Measurements from ENCODE around the genes NIN and PYGL.

DNA sequence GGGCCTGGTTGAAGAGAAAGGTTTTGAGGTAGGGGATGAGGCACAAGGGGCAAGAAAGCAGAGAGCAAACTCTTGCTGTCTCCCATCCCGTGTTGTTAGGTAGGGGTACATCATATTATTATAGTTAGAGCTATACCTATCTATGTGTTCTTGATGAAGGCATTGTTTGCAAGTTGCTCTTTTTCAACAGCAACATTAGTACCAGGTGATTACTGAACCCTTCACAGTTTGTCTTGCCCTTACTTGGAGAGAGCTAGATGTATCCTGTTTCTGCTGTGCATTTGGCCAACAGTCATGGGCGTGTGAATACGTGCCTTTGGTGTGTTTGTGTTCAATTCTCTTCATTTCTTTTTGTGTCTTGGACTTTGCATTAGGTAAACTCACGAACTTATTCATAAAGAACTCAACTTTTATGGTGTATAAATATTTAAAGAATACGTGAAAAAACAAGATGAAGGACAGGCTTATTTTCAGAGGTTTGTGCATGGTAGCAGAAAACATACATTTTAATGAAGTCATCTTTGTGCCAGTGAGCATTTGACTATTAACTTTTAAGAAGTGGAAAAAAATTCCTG is 14.3 kb downstream of the ARF6 start:
- RRBS: no CpG with 5 or more reads among the region's 5 CpGs

GRCh38 chr14:49992776-49993367 is 100.0 kb downstream of the ARF6 start:
- RRBS: no CpG with 5 or more reads among the region's 8 CpGs

GRCh38 chr14:50008653-50009467 is 107.5 kb downstream of the VCPKMT start:
- RRBS: 96% methylated on average over 3 of the region's 9 CpGs

GRCh38 chr14:50062532-50063159 is 53.7 kb downstream of the VCPKMT start:
- RRBS: no CpG with 5 or more reads among the region's 7 CpGs

- RRBS: no CpG with 5 or more reads among the region's 3 CpGs
Measured at GRCh38 chr14:50117101-50117577, 767 bp upstream of the VCPKMT start.

- RRBS: no CpG with 5 or more reads among the region's 7 CpGs
Measured at GRCh38 chr14:50342528-50343214, 30.5 kb downstream of the DMAC2L start.

- RRBS: no CpG with 5 or more reads among the region's 4 CpGs
Measured at GRCh38 chr14:50395192-50395740, 1.4 kb downstream of the CDKL1 start.

DNA sequence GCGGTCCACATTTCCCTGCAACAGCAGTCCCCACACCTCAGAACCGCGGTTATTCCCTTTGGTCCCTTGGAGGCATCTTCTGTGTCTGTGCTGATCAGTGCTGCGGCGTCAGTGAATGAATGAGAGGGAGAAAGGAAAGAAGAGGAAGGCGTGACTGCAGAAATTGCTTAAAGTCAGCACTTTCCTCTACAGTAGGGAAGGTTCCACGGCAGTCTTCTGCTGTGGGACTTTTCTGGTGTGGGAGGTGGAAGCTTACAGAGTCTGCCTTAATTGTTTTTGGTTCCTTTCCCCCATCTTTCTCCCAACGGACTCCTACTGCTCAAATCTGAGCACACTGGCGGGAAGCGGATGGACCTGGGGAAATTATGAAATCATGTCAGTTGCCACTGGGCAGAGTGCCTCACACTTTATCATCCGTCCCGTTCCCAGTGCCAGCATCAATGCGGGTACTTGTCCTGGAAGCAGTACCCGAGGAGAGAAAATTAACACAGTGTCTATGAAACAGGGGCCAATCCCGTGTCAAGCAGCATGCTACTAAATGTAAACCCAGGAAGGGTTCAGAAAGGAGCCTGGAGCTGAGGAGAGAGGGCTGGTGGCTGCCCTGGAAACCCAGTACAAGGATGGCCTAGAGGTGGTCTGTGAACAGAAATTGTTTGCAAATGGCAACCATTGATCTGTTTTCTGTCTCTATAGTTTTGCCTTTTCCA is 654 bp upstream of the CDKL1 start:
- RRBS: no CpG with 5 or more reads among the region's 15 CpGs

DNA sequence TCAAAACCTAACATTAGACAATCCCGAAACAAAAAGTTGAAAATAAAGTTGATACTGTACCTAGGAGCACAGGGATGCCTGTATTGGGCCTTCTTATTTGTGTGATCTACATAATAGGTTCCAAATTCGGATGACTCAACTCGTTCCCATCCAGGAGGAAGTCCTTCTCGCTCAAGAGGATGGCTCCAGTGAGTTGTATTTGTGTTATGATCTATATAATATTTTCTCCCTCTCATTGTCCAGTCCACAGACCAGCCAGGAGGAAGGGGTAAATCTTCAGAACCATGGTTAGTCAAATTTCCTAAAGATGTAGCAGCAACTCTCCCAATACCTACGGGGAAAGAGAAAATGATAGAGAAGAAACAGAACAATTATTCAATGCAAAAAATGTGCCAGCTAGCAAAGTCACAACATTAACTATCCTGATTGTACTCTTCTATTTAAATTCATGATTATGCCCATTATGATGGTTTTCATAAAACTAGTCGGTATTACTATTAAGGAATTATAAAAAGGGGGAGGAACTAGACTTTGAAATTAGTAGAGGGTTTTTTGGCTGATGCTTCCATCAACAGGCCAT is 23.3 kb downstream of the SAV1 start:
- RRBS: no CpG with 5 or more reads among the region's 6 CpGs

DNA sequence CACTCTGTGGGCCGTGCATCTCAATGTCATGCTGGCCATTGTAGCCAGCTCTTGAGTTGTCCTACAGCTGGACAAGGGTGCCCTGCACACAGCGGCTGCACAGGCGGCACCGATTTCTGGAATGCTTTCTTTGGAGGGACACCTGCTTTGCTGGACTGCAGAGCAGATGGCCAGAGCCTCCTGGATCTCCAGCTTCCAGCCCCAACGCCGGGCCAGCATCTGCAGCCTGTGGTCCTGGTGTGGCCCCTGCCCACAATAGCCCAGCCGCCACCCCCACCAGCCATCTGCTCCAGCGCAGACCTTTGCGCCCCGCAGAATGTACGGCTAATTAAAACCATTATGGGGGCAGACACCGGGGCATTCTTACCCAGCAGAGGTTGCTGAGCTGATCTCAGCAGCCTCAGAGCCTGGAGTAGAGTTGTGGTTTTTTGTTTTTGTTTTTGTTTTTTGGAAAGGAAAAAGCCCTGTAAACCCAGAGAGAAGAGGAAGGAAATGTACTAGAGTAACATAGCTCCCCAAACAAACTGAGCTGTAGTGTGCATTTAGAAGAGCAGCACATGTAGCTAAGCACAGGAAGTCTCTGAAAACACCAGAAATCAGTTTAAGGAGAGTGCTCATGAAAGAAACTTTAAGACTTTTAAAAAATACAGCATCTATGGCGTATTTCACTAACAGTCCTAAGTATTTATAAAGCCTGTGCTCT is 45.8 kb downstream of the NIN start:
- RRBS: no CpG with 5 or more reads among the region's 13 CpGs

DNA sequence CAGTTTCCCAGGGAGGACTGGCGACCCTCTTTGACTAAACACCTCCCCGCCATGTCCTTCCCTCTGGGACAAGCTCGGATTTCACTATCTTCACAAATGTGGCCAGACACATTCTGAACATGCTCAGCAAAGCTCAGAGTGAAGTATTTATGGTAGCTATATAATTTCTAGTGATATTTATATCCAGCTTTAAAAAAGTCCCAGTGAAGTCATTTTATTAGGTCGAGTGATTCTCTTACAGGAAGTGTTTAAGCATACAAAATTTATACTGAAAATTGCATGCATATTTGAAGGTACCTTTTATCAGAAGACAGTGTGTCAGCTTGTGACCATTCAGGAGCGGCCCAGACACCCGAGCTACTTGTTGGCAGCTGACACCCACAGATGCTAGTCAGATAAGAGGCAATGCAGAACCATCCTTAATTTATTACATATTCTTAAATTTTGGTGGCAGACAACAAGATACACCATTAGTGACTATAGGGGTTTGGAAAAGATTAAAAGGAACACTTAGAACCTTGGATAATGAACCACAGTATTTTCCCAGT is 36.7 kb downstream of the NIN start:
- RRBS: no CpG with 5 or more reads among the region's 6 CpGs

DNA sequence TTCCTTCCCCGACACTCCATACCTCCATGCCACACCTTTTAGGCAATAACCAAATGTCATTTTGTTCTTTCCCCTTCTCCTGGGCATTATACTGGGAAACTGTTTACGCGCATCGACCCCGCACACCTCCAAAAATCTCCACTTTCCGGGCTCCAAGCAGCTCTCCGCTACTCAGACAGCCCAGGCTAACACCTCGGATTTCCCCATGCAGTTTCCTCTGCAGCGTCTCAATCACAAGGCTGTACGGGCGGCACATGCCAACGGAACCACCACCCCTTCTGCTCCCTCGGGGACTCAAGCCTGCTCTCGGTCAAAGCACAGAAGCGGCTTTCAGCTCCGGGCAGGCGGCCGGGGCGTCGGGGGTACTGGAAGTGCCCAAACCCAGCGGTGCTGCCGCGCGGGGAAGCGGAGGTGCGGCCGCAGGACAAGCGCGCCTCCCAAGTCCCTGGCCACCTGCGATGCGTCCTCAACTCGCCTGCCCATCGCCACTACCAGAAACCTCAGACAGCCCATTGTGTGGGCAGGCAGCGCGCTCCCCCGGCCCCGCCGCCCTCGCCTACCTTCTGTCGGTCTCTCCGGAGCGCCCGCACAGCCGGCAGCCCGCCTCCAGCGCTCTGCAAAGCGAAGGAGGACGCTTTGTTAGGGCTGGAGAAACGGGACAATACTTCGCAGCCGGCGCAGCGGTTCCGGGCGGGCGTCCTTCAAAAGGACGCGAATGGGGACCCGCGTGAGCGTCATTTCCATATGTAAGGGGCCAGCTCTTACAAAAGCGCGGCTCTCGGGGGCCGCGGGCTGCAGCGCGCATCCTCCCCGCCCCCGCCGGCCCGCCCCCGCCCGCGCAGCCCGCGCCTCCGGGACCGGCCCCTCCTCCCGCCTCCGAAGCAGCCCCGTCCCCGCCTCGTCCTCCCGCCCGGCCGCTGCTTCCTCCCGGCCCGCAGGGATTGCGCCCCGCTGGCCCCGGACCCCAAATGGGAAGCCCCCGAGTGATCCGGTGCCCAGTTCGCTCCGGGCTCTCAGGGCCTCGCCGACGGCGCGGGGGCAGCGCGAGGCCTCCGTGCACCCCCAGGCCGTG is 722 bp downstream of the NIN start:
- RRBS: 2% methylated on average over 30 of the region's 105 CpGs

- RRBS: 1% methylated on average over 36 of the region's 97 CpGs
Measured at GRCh38 chr14:50830976-50831968, at the start of gene NIN. Gene NIN, minus strand, starts transcription at chr14:50831162.

DNA sequence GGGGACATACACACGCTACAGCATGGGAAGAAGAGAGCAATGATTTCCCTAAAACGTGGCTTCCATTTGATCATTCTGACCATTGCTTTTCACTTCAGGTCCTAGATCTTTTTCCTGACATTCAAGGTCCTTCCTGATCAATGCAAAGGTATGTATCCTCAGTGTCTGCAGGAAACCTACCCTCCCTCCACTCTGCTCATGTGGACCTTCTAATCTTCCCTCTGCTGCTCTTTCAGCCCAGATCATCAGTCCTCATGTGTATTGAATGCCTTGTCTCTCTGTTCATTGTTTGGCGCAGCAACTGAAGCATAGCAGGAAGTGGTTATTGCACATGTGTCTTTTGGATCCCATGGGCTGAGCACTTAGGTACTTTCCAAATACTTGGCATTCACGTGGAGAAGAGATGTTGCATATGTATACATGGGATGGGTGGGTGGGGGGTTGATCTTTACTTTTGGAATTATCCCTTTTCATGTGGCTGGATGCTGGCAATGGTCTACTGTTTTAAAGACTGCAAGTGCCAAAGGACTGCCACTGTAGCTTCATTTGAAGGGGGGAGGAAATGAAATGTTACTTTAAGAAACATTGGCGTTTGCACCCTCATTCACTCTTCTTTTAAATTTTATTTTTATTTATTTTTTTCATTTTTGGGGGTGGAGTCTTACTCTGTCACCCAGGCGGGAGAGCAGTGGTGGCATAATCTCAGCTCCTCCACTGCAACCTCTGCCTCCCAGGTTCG is 4.4 kb upstream of the NIN start:
- RRBS: no CpG with 5 or more reads among the region's 7 CpGs

GRCh38 chr14:50896524-50896888 is 24.7 kb downstream of the ABHD12B start:
- RRBS: no CpG with 5 or more reads among the region's 7 CpGs

GRCh38 chr14:50944293-50945051 is at the start of gene PYGL:
Gene PYGL, minus strand, starts transcription at chr14:50944483.
- RRBS: 1% methylated on average over 15 of the region's 60 CpGs

DNA sequence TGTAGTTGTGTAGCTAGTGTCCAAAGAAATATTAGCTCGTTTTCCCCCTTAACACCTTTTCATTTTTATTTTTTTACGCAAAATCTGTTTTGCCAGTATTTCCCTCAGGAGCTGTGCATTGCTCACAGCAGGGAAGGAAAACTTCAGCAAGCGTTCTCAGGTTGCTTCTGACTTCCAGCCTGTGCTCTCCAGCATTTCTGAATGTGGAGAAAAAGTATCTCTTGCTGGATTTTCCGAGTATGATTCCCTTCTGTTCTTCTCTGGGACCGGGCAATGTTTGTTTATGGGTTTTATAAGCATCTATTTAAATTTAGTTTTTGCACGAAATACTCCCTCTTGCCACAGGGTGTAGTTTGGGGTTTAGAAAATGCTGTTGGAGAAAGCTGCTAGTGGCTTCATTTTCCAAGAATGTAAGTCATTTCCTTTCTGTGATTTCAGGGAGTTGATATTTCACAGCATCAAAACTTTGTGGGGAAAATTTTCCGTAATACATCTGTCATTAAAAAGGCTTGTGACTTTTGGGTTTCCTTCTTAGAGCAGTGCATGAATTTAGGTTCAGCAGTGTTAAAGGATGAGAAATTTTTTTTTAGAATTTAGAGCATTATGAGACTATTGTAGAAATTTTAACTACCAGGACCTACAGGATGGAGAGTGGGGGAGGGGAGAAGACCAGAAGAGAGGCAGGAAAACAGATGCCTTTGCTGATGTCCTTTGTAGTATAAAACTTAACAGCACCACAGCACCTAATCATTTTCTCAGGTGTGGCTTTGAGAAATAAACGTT is 1.4 kb downstream of the FRMD6 start:
- RRBS: no CpG with 5 or more reads among the region's 8 CpGs

GRCh38 chr14:51846565-51847111 is 13.8 kb upstream of the GNG2 start:
- RRBS: no CpG with 5 or more reads among the region's 7 CpGs

GRCh38 chr14:51862225-51863023 is 2.0 kb downstream of the GNG2 start:
- RRBS: no CpG with 5 or more reads among the region's 5 CpGs

DNA sequence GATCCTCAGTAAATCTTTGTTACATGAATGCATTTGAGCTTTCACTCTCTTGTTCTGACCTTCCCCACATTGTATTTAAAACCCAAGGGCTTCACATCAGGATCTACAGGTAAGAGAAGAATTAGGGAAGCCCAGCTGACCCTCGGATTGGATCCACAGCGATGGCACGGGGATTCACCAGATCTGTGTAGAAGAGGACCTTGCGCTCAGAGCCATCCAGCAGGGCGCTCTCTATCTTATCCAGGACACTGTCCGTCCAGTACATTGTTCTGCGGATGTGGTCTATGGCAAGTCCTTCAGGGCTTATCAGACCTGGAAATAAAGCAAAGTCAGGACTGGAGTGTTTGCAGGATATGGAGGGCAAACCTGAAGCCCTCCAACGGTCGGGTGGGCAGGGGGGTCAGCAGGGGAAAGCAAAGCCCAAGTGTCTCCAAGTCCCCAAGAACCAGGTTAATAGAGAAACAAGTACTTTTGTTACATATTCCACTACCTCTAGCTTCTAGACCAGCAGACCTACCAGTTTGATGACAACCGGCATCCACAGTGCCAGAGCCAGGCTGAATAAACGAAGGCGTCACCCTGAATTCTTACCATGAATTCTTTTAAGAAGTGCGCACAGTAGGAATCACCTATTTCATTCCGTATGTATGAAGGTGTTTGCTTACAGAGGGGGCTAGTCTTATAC is 21.5 kb downstream of the RTRAF start:
- RRBS: no CpG with 5 or more reads among the region's 14 CpGs

Measured in AG10803 (cell line).